Left common carotid artery plus branches (tissue), 1 donor: ENCODE measurements around a stretch of chr6.

- PRO-cap, result no peak
Measured at GRCh38 chr6:144160494-144160887, 10.2 kb downstream of the STX11 start.

DNA sequence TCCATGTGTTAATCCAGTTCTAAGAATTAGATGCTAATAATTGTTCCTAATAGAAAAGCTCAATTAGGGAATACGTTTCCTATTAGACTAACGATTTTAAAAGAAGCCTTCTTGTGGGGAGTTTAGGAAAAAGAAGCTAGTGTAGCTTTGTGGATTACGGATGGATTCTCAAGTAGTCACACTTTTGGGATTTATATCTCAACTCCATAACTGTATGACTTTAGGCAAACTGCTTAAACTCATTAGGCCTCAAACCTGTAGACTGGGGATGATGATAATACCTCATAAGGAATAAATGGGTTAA is 27.6 kb downstream of the STX11 start:
- PRO-cap, result no peak

- PRO-cap, result no peak
Measured at GRCh38 chr6:144325340-144325804, 40.2 kb downstream of the UTRN start.

DNA sequence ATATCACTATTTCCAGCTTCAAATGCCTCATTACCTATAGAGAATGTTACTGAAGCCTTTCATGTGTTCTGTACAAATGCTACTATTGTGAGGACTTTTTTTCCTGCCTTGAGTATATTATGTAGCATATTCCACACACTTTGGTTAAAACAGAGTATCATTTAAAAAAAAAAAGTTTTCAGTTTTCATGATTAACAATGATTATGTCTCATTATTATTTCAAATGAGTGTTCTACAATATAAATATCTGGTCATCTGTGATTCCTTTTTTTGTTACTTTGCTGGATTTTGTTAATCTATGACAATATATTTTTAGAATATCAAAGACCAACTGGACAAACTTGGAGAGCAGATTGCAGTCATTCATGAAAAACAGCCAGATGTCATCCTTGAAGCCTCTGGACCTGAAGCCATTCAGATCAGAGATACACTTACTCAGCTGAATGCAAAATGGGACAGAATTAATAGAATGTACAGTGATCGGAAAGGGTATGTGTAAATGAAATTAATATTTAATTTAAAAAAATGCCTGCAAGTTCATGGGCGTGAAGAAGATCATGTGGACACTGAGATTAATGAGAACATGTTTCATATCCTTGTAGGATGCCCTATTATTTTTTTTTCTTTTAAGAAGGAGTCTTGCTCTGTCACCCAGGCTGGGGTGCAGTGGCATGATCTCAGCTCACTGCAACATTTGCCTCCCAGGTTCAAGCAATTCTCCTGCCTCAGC is 237.7 kb downstream of the UTRN start:
- PRO-cap, result no peak

GRCh38 chr6:144565630-144565953 is 280.5 kb downstream of the UTRN start:
- PRO-cap, result no peak

- PRO-cap, result no peak
Measured at GRCh38 chr6:144659067-144660341, 374.4 kb downstream of the UTRN start.

- PRO-cap, result no peak
Measured at GRCh38 chr6:145733587-145734051, 1.7 kb downstream of the EPM2A start.

GRCh38 chr6:145964702-145964905 is 446 bp upstream of the SHPRH start:
- PRO-cap, result no peak

GRCh38 chr6:146434276-146434826 is 109.3 kb upstream of the RAB32 start:
- PRO-cap, result no peak

DNA sequence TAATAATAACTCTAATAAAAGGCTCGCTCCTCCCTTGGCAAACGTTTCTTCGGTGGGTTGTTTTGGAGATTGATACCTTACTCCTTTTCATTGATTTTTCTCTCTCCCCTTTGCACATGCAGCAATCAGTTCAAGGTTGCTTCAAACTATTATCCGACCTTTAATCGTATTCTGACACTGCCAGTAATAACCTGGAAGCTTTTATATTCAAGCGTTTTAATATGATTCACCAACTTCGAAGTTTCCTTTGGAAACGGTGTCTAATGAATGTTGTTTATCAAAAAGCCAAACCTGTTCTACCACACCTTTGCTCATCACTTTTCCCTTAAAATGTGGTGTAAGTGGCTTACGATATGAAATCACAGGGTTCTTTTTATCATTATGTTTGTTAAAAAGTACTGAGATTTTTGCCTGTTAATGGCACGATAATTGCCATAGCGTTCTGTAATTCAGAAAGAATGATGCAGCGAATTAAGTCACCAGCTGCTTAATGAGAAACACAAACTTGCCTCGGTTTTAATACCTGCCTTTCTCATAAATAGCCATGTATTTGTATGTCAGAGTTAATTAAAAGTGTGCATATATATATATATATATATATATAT is 678 bp downstream of the STXBP5 start:
- PRO-cap, result no peak

- PRO-cap, result no peak
Measured at GRCh38 chr6:147261654-147262553, 57.7 kb downstream of the STXBP5 start.

DNA sequence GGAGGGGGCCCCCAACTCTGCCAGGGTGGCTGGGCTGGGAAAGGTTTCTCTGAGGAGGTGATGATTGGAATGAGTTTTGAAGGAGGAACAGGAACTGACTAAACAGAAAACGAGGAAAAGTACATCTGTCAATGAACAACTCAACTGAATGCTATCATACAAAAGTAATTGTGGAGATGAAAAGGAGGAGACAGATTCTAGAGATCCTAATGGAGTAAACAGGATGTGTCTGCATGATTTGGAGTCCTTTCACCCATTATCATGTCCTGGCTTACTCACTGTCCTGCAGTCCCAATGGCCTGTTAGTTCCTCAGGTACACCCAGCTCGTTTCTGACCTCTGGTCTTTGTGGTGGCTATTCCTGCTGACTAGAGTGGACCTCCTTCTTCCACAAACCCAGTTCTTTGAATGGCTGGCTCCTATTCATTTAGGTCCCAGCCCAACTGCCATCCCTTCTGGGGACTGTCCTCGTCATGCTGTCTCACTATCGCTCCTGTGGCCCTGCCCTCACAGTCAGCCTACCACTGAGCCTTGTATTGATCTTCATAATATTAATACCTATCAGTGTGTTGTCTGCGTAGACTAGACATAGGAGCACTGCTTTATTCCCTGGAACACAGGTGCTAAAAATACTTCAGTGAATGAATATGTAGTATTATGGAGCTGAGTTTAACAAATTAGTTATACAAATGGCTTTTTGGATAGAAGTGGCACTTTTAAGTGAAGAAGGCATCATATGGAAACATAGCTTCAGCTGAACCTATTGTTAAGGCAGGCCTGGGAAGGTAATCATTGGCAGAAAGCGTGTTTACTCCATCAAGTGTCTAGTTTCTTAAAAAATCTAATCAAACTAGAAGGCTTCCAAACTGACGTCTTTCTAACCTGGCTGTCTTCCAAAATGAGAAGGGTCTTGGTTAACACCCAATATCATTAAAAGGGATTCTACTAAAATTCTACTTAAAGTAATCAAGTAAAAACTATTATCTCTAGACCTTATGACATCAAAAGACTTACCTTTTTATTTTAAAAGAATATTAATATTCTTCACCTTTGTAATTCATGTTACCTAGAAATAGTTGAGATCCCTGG is 102.5 kb downstream of the STXBP5 start:
- PRO-cap, result no peak

DNA sequence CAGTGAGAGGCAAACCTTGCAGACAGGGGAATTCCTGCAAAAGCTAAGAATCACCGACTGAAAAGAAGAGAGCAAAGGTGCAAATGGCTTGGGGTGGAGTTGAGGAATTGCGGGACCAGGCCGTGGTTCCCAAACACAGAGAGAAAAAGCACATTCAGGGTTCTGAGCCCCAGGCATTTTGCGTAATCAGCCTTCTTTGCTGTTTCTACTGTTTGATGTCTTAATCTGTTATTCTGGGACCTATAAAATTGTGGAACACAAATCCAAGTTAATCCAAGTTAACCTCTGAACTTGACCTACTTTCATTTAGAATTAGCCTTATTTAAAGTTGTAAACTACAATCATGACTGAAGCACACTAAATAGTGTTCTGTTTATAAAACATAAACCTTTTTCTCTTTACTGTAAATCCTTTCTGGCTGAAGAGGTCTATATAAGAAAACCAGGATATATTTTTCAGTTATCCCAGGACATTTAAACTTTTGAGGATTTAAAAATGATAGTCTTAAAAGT is 22.2 kb downstream of the SAMD5 start:
- PRO-cap, result no peak

- PRO-cap, result no peak
Measured at GRCh38 chr6:148426089-148426903, 83.7 kb downstream of the SASH1 start.

DNA sequence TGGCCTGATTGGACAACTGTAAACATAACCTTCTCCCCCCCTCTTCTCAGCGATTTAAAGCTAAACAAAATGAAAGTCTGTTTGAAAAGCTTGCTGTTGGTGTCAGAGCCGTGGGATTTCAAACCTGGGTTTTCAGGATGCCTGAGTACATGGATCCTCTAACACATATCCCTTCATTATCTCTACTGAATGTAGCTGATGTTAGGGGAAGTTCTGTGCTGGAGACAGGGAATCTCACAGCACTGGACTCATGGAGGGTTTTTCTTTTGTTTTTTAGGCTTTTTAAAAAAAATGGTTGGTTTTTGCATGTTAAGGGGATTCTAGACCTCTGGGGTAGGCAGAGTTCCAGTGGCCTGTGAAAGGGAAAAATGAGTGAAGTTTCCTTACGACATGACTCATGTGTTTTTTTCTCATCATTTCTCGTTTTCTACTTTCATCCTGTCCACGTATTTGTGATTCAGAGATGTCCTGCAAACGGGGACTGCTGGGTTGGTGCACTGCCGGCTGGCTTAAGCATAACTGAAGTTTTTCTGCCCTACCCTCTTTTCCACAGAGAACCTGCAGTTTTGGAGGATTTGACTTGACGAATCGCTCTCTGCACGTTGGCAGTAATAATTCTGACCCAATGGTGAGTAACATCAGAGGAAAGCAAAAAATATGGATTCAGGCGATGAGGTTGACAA is 182.2 kb downstream of the SASH1 start:
- PRO-cap, result unidirectional peak, plus-strand start at position 476 of the sequence

GRCh38 chr6:148538060-148539048 is 195.7 kb downstream of the SASH1 start:
- PRO-cap, result no peak

DNA sequence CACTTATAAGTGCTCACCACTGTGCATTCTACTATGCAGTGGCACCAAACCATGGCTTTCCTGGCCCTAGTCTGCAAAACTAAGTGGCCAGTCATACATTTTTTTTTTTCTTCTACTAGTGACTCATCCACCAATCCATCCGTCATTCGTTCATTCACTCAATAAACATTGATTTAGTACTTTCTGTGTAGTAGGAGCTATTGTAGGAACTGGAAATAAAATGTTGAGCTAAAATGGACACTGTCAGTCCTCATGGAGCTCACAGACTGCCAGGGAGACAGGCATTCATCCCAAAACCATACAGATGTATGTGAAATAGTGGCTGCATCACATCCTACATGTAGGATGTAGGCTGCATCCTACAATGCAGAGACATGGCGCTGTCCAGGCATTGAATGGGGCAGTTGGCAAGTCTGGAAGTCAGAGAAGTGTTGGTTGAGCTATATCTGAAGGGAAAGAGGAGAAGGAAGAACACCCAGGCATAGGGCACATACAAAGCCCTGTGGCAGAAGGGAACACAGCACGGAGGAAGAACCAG is 224.4 kb downstream of the UST start:
- PRO-cap, result no peak

DNA sequence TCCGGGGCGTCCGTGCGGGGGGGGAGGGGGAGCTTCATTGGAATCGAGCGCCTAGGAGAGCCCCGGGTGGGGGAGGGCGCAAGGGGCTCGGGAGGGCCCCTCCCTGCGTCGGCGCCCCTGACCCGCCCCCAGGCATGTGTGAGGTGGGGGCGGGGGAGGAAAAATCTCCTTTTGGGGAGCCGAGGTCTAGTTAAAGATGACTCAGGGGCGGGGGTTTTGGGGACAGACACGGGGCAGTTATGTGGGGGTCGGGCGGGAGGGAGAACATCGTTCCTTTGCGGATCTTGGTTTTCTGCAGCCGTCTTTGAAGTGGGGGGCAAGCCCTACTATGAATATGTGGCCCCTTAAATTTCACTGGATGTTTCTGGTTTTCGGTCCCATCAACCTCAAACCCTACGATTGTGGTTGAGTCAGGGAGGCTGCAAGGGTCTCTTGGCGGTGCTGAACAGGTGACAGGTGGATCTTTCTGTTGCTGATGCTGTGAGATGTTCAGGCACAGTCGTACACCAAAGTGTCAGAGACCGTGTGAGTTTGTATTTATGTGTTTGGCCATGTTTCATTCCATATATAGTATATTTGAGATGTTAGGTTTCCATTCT is 845 bp downstream of the TAB2 start:
- PRO-cap, result no peak

- PRO-cap, result no peak
Measured at GRCh38 chr6:149446449-149446700, 38.4 kb downstream of the ZC3H12D start.

GRCh38 chr6:149449766-149450425 is 34.9 kb downstream of the ZC3H12D start:
- PRO-cap, result no peak